MCF 10A (cell line): ENCODE results near the gene PIM3.

DNA sequence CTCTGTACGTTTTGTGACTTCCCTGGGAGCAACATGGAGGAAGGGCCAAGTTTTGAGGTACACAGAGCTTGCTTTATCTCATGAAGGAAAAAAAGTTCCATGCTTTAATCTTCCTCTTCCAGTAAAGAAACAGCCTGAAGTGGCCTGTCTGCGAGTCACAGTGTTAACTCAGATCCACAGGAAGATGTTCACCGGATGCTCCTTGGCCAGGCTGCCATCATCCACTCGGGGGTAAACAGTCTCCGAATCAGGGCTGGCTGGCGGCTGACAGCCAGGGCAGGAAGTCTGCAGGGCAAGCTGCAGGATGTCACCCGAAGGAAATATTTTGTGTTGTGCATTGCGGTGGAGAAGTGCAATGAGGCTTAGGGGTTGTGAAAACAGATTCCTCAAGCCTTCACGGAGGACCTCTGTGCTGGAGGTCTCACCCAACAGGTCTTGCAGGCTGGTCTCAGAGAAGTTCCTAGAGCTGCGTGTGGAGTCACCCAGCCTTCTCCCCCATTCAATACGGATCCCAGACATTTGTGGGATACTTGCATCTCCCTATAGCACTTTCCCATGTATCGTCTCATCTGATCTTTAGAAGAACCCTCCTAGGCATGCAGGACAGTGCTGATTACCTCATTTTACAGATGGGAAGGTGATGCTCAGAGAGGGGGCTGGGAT is 11.3 kb upstream of the CERK start:
- PRO-cap: no peak
- RRBS: no CpG with 5 or more reads among the region's 12 CpGs

DNA sequence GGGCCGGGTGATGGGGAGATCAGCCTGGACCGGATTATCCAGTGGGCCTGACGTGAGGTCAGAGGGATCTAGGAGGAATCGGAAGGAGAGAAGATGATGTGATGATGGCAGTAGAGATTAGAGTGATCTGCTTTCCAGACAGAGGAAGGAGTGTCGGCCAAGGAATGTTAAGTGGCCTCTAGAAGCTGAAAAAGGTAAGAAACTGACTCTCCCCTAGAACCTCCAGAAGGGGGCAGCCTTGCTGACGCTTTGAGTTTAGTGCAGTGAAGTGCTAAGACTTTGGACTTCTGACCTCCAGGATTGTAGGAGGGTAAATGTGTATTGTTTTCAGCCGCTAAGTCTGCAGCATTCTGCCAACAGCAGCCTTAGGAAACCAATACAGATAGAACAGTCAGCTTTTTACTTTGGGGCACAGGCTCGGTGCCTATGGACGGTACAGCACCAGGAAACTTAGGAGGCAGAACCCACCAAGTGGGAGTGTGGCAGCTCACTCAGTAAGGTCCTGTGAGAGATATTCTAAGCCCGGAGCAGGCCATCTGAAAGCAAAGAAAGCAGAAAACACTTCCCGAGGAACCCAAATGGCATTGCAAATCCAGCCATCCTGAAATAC is 3.6 kb upstream of the TBC1D22A start:
- PRO-cap: no peak
- RRBS: no CpG with 5 or more reads among the region's 11 CpGs

GRCh38 chr22:46934798-46935340 is 172.4 kb downstream of the TBC1D22A start:
- PRO-cap: no peak
- RRBS: no CpG with 5 or more reads among the region's 5 CpGs

DNA sequence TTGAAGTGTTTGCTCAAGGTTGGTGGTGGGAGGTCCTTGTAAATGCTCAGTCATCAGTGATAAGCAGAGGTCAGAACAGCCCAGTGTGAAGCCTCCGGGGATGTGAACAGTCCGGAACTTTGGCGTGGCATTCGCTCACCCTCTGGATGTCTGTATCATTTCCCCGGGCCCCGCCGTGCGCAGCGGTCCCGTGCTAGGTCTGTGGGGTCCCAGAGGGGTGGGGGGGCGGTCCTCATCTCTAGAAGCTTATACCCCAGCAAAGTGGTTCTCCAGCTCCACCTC is 327.4 kb downstream of the TBC1D22A start:
- PRO-cap: no peak
- RRBS: 83% methylated on average over 1 of the region's 11 CpGs

DNA sequence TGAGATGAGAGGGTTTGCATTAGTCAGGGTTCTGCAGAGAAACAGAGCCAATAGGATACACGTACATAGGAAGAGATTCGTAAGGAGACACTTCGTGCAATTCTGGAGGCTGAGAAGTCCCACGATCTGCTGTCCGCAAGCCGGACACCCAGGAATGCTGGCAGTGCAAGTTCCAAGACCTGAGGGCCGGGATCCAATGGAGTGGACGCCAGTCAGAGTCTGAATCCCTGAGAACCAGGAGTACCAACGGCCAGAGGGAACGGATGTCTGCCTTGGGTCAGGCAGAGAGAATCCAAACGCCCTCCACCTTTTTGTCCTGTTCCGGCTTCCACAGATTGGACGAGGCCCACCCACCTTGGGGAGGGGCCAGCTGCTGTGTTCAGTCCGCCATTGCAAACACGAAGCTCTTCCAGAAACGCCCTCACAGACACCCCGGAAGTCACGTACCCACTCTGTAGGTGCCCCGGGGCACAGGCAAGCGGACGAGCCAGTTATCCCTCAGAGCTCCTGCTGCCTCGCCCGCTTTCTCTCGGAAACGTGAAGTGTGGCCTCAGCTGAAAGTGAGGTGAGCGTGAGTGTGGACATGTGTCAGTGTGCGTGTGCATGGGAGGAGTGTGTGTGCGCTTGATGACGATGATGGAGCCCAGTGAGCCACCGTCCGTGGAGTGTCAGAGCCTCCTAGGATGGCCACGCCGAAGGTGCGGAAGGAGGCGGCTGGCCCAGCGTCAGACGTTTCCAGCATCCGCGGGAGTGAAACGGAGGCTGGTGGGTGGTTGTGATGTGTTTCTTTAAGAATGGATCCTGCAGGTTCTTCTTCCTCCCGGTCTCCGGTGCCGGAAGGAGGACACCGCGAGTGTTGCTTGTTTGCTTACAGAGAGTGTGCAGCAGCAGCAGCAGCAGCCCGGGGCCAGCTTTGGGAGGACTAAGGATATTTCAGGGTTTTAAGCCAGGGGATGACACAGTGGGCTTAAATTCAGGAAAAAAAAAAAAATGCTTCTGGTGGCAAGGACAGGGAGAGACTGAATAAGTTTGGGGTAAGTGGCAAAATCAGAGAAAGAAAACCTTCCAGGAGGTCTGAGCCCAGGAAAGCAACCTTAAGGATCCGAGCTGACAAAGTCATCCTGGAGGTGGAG is 857.7 kb upstream of the TAFA5 start:
- PRO-cap: no peak
- RRBS: 23% methylated on average over 4 of the region's 47 CpGs

GRCh38 chr22:48225553-48225916 is 263.8 kb upstream of the TAFA5 start:
- PRO-cap: no peak
- RRBS: no CpG with 5 or more reads among the region's 4 CpGs

- PRO-cap: no peak
- RRBS: 65% methylated on average over 1 of the region's 22 CpGs
Measured at GRCh38 chr22:48396629-48397240, 92.6 kb upstream of the TAFA5 start.

- PRO-cap: no peak
- RRBS: no CpG with 5 or more reads among the region's 15 CpGs
Measured at GRCh38 chr22:48654395-48654990, 165.1 kb downstream of the TAFA5 start.

- PRO-cap: no peak
- RRBS: no CpG with 5 or more reads among the region's 29 CpGs
Measured at GRCh38 chr22:49659735-49660411, 167.8 kb downstream of the BRD1 start.

DNA sequence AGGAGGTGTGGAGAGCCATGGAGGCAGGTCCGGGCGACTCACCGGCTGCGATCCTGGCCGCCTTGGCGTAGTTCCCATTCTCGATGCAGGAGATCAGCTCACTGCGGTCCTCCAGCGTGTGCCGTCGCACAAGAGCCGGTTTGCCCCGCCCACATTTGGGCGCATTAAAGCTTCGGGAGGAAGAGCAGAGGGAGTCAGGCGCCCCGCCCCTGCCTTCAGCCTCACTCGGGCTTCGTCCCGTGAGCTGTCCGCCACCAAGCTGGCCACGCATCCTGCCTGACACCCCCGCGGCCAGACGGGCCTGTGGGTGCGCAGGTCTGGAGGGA is 50.7 kb downstream of the BRD1 start:
- PRO-cap: no peak
- RRBS: 92% methylated on average over 10 of the region's 26 CpGs

GRCh38 chr22:49803844-49804575 is 23.7 kb downstream of the BRD1 start:
- PRO-cap: no peak
- RRBS: no CpG with 5 or more reads among the region's 26 CpGs

DNA sequence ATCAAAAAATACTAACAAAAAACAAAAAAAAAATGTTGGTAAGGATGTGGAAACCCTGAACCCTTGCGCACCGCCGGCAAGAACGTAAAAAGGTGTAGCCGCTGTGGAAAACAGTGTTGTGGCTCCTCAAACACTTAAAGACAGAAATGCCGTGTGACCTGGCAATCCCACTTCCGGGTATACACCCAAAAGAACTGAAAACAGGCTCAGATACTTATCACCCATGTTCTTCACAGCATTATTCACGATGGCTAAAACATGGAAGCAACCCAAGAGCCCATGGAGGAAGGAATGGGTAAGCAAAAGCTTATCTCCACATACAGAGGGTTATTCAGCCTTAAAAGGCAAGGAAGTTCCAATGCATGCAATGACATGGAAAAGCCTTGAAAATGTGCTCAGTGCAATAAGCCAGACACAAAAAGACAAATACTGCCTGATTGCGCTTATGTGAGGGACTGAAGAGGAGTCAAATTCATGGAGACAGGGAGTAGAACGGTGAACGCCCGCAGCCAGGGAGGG is 19.6 kb downstream of the BRD1 start:
- PRO-cap: no peak
- RRBS: 100% methylated on average over 5 of the region's 12 CpGs

GRCh38 chr22:49825095-49825364 is 2.6 kb downstream of the BRD1 start:
- PRO-cap: no peak
- RRBS: no CpG with 5 or more reads among the region's 10 CpGs

DNA sequence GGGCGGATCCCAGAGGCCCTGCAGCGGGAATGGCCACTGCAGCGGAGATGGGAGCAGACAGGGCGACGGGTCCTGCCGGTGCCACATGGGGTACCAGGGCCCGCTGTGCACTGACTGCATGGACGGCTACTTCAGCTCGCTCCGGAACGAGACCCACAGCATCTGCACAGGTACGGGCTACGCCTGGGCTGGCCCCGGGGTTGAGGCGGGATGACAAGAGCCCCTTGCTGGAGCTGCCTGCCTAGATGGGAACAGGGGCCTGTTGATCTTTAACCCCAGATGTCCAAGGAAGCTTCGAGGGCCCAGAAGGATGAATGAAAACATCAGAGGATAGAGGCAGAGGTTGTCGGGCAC is 3.1 kb downstream of the CRELD2 start:
- PRO-cap: no peak
- RRBS: 96% methylated on average over 9 of the region's 17 CpGs

DNA sequence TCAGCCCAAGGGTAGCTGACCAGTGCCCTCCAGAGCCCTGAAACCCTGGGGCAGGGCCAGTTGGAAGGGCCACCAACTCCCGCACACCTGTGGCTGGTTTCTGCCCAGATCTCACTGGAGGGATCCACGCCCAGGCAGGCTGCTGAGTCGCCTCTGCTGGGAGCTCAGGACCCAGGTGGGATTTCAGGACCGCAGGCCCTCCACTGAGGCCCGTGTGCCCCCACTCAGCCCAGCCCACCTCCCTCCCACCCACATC is 8.9 kb upstream of the PIM3 start:
- PRO-cap: no peak
- RRBS: no CpG with 5 or more reads among the region's 5 CpGs

- PRO-cap: bidirectional peak, plus-strand start at chr22:49960776, minus-strand start at chr22:49960670; bidirectional peak, plus-strand start at chr22:49961558, minus-strand start at chr22:49961325
- RRBS: under 1% methylated on average over 58 of the region's 179 CpGs
Measured at GRCh38 chr22:49960539-49961658, at the start of gene PIM3. TSS of gene PIM3 (plus strand) at chr22:49960772.

DNA sequence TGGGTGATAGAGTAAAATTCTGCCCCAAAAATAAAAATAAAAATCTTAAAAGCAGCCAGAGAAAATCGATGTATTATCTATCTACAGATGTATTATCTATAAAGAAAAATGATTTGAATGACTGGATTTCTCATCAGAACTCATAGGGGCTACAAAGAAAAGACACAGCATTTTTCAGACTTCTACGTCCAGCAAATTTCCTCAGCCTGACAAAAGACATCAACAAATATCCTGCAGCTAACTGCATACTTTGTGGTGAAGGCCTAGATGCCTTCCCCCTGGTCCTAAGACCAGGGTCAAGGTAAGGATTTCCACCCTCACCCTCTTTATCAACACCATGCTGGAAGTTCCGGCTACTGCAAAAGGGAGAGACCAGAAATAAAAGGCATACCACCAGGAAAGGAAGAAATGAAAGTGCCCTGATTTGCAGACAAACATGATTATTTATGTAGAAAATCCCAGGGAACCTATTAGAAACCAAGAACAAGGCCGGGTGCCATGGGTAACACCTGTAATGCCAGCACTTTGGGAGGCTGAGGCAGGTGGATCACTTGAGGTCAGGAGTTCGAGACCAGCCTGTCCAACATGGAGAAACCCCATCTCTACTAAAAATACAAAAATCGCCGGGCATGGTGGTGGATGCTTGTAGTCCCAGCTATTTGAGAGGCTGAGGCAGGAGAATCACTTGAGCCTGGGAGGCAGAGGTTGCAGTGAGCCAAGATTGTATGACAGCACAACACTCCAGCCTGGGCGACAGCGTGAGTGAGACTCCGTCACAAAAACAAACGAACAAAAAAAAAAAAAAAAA is 20.4 kb downstream of the PIM3 start:
- PRO-cap: no peak
- RRBS: no CpG with 5 or more reads among the region's 11 CpGs

DNA sequence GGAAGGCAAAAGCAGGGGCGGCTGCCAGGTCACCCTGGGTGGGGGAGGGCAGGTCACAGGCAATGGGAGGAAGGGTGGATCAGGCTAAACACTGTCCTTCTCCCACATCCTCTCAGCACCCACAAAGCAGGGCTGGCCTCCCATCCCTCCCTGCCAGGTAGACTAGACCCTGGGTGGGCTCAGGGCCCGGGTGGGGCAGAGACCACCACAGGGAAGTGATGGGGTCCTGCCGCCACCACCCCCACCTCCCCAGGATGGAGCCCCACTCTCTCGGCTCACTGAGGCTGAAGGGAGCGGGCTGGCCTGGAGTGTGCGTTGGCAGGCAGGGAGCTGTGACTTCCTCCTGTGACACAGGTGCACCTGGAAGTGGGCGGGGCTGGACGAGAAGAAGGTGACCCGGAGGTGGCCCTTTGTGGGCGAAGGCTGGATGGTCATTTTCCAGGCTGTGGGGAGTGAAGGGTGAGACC is 15.5 kb downstream of the IL17REL start:
- PRO-cap: no peak
- RRBS: 43% methylated on average over 2 of the region's 10 CpGs

GRCh38 chr22:50105604-50106153 is 15.9 kb downstream of the MOV10L1 start:
- PRO-cap: no peak
- RRBS: no CpG with 5 or more reads among the region's 7 CpGs

DNA sequence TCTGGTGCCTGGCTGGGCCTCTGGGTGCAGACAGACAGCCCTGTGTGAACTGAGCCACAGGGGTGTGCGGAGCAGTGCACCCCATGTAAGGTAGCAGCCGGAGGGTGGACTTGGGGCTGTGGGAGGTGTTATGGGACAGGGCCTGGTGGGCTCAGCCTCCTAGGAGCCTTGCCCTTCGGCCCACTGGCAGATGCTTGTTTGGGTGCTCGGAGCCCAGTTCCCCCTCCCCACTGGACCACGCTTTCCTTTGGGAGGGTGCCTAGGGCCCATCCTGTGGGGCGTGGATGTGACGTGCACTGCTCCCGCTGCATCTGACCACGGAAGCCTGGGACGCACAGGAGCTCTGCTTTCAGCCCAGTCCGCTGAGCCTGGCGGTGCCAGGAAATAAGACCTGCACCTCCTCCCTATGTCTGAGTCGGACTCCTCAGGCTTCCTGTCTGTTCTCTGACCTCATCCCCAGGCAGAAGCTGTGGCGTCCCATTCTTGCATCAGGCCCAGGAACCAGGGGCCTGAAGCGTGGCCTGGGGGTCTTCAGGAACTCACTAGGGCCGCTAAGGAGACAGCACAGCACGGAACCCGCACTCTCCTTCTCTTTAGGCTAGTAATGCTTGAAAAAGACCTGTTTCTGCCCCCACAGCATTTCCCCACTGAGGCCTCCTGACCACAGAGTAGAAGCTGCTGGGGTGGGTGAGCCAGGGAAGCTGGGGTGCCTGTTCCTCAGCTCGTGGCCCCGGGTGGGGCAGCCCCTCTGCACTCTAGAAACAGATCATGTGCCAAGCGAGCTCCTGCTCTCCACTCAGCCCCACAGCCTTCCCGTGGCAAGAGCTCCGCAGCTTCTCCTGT is 22.4 kb downstream of the MOV10L1 start:
- PRO-cap: no peak
- RRBS: no CpG with 5 or more reads among the region's 23 CpGs